Skin of body (tissue), 2 donors: ENCODE data around the genes NEXMIF, RTL3, GPR174 and POF1B.

DNA sequence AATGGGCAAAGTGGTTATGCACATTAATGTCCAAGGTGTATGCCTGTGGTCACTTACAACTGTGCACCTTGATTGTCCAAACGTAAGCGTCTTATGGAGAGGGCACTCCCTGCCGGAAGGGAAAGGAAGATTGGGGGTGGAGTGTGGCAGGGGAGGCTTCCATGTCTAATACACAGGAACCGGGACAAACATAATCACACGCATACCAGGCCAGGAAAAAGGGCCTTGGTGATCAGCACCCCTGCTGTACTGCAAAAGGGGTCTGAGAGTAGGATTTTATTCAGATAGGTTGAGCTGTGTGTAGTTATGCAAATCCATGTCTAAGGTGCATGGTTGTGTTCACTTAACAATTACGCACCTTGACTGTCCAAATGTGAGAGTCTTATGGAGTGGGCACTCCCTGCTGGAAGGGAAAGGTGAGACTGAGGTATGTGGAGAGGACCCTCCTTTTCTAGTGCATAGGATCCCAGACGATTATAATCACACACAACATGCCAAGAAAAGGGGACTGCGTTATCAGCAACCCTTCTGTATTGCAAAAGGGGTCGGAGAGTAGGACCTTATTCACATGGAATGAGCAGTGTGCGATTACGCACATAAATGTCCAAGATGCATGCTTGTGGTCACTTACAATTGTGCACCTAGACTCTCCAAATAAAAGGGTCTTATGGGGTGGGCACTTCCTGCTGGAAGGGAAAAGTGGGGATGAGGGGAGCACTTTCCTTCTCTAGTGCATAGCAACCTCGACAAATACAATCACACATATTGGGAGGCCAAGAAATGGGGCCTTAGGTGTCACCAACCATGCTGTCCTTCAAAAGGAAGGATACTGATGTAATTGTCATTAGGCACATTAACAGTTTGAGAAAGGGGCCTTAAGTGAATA is 283.2 kb downstream of the CHIC1 start:
- RAMPAGE, long total RNA, result no peak

GRCh38 chrX:73943513-73944641 is 360.1 kb upstream of the ZCCHC13 start:
- RAMPAGE, long total RNA, result no peak

GRCh38 chrX:74161349-74162387 is 142.3 kb upstream of the ZCCHC13 start:
- RAMPAGE, long total RNA, result no peak

DNA sequence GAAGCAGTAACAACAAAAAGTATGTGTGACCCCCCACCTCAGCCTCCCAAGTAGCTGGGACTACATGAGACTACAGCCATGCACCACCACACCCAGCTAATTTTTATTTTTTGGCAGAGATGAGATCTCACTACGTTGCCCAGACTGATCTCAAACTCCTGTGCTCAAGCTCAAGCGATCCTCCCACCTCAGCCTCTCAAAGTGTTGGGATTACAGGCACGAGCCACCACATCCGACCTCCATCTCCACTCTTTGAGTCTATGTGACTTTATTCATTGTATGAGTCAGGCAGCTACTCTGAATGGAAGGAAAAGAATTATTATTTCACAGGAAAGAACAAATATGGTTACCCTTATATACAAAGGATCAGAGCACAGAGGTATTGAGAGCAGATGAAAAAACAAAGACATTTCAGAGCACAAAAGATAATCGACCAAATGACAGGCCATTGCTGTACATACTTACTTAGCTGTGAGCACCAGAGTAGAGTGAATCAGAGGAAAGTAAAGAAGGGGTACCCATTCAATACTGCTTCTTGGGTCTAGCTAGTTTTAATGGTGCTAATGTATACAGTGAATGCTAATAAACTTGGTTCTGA is 28.6 kb upstream of the ZCCHC13 start:
- RAMPAGE, long total RNA, result no peak

GRCh38 chrX:74431805-74432151 is 10.5 kb downstream of the SLC16A2 start:
- RAMPAGE, long total RNA, result no peak

- RAMPAGE, long total RNA, result no peak
Observed at GRCh38 chrX:74923932-74924417, 1.3 kb downstream of the NEXMIF start.

DNA sequence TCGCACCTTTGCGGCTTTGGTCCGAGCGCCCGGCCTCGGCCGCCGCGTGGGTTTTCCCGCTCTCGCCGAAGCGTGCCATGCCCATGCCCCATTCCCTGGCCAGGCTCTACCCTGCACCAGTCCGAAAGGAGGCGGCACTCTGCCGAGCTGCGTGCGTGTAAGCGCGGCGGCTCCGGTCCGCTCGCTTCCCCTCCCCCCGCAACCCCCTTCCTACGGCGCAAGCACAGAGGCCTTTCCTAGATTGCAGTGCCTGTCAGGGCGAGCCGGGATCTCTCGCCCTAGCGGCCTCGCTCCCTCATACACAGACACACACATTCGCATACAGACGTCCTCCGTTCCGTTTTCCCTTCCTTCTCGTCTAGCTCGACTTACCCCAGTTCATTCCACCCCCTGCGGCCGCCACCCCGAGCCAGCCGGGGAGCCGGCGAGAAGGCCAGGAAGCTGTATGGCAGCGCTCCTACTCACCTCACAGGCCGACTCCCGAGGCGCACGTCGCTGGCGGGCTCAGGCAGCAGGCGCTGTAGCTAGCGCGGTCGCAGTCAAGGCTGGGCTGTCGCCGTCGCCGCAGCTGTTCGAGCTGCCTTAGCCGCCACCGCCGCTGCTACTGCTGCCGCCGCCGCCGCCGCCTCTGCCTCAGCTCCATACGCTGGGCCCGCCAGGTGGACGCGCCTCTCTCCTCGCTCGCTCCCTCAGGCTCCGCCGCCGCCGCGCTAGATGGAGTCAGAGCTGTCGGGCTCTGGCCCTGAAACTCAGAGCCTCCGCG is 653 bp downstream of the NEXMIF start:
- RAMPAGE, long total RNA, result no peak

GRCh38 chrX:74925181-74926245 is at the start of gene NEXMIF:
TSS of gene NEXMIF (minus strand) at chrX:74925452.
- RAMPAGE, long total RNA, result no peak

- RAMPAGE, long total RNA, result no peak
Observed at GRCh38 chrX:75522426-75522839, 404 bp downstream of the ZDHHC15 start.

DNA sequence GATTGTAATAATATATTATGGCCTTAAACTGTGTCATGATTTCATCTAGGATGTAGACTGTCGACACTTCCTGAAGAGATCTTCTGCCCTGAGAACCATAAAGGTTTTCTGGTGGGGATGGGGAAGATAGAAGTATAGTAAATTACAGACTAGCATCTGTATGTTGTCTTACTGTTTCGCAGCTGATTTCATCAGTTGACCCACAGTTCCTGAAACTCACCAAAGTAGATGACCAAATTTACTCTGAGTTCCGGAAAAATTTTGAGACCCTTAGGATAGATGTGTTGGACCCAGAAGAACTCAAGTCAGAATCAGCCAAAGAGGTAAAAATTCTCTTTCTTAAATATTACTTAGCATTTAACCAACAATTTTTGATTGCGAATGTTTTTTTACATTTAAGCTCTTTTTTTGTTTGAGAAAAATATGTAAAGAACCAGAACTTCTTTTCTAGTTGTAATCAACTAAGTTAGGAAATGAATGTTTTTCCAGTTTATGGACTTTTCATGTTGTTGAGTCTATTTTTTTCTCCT is 2.5 kb downstream of the PBDC1 start:
- RAMPAGE, long total RNA, result no peak

DNA sequence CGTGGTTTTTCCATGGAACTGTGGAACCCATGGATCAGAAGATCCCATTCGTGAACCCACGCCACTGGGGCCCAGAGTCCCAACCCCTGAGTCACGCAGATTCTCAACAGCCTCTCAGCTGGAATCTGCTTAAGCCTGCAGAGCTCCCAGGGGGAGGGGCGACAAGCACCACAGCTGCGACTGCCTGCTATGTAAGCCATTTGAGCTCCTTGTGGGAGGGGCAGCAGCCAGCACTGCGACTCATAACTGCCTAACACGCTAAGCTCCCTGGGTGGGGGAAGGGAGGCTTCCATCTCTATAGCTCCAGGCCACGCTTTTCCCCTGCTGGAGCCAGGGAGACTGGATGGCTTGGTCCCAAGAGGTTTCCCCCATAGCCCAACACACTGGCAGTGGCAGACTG is 47.0 kb downstream of the FGF16 start:
- RAMPAGE, long total RNA, result no peak

DNA sequence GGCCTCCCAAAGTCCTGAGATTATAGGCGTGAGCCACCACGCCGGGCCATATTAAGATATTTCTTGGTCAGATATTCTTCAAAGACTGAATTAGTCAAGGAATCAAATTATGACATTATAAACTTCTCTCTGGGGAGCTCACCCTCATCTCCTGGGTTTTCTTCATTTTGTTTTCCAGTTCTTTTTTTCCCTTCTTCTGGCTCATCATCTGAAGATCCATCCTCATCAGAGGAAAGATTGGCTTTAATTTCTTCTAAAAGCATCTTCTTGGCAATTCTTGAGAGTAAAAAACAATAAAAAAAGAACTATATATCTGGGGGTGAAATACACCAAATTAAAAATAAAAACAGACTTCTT is 121.5 kb downstream of the ATRX start:
- RAMPAGE, long total RNA, result no peak

- RAMPAGE, long total RNA, result no peak
Observed at GRCh38 chrX:77911501-77911700, 908 bp downstream of the ATP7A start.

DNA sequence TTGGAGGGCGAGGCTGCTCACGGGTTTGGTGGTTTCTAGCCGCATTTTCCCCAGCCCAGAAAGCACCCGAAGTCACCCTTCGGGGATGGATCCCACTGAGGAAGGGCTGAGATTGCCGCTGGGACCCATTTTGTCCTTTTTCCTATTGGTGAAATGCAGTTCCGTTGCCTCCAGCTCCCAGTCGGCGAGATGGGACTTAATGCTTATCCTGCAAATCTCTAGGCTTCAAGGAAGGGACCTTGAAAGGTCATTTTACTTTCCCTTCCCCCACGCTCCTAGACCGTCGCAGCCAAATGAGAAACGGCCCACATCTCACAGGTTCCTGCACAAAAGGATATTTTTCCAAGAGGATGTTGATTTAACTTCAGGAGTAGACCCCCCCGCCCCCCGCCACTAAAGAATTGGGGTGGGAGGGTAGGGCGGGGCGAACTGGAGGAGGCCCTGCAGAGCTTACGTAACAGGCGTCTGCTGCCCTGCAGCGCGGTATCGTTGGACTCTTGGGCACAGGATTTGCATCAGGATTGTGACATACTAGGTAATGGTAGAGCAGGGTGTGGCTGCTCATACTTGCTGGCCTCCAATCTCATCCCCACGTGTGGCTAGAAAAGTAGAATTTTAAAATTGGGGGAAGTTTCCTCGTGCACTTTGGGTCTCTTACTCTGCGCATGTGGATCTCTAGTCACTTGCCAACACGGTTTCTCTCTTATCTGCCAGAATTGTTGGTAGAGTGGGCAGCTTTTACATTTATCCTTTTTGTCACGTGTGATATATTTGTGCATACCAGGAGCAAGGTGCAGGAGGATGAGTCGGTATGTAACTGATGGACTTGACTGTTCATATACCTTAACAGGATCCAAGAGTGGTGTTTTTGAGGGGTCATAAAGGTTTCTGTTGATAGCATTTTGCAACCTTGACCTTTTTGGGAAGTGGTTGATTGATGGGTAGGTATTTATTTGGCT is 763 bp downstream of the PGK1 start:
- RAMPAGE, long total RNA, result no peak

DNA sequence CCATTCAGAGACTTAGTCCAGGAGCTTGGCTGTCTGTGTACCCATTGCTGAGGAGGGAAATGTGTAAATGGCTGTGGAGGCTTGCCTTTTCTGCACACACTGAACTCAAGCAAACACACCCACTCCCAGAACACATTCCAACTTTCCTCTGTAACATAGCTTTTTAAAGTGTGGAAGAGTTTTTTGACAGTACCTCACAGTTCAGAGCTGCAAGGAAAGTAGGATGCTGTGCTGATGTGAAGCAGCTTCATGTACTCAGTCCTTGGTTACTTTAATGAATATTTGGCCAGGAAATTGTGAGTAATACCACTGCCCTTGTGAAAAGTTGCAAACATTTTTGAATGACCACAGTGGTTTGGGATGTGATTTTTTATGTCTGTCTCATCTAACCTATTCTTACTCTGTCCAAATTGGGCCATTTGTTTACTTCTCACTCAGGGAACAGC is at the start of gene RTL3:
RTL3 (minus strand) TSS at position 69 of the 446 bp plus-strand sequence.
- RAMPAGE, long total RNA, result no peak

- RAMPAGE, long total RNA, result no peak
Observed at GRCh38 chrX:79144182-79144952, at the start of gene GPR174. TSS of gene GPR174 (plus strand) at chrX:79144688.

DNA sequence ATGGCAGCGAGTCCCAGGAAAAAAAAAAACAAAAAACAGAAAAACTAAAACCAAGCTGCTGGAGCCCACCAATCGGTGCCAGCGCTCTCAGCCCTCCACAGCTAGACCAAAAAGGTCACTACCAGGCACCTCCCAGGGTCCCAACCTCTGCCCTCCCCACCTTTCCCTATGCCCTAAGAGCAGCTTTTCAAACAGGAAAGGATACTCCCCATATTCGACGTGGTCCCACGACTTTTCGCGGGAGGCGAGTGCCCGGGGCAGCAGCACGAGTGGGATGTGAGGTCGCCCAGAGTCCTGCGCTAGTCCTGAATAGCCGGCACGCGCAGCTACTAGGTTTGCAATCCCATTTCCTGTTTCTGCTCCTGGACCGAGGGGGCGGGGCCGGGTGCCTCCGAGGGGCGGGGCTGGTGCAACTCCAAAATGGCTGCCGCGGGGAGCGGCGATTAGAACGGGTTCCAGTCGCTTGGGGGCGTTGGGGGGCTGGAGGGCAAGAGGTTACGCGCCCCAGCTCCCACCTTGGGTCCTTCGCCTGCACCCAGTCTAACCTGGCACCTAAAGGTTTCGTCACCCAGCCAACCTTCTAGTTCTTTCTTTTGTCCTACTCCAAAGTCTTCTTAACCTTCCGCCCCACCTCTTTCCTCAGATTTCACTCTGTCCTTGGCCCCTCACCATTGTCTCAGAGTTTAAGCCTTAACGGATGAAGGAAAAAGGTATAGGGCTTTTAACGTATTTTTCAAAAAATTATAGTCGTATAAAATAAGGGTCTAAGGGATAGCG is 85.1 kb upstream of the TENT5D start:
- RAMPAGE, long total RNA, result no peak

- RAMPAGE, long total RNA, result no peak
Observed at GRCh38 chrX:82756383-82756716, 751.7 kb upstream of the POU3F4 start.

GRCh38 chrX:84933885-84934288 is 69.8 kb upstream of the APOOL start:
- RAMPAGE, long total RNA, result no peak

GRCh38 chrX:85379215-85379960 is at the start of gene POF1B:
TSS of gene POF1B (minus strand) at chrX:85379665.
- RAMPAGE, long total RNA, result no peak